ReNcell CX (cell line): ENCODE data around the gene BTBD8.

DNA sequence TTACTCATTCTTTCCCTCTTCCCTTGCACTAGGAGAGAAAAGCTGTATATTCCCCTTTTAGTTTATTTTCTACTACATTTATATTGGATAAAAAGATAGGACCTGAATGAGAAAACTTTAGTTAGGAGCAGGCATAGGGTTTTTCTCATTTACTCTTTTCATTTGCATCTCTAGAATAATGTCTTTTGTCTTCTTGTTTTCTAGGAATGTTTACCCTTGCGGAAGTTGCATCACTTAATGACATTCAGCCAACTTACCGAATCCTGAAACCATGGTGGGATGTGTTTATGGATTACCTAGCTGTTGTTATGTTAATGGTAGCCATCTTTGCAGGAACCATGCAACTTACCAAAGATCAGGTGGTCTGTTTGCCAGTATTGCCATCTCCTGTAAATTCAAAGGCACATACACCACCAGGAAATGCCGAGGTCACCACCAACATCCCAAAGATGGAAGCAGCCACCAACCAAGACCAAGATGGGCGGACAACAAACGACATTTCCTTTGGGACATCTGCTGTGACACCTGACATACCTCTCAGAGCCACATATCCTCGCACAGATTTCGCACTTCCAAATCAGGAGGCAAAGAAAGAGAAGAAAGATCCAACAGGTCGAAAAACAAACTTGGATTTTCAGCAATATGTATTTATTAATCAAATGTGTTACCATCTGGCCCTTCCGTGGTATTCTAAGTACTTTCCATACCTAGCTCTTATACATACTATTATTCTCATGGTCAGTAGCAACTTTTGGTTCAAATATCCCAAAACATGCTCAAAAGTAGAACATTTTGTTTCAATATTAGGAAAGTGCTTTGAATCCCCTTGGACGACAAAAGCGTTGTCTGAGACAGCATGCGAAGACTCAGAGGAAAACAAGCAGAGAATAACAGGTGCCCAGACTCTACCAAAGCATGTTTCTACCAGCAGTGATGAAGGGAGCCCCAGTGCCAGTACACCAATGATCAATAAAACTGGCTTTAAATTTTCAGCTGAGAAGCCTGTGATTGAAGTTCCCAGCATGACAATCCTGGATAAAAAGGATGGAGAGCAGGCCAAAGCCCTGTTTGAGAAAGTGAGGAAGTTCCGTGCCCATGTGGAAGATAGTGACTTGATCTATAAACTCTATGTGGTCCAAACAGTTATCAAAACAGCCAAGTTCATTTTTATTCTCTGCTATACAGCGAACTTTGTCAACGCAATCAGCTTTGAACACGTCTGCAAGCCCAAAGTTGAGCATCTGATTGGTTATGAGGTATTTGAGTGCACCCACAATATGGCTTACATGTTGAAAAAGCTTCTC lies 61.6 kb upstream of the ZNF326 start:
- PRO-cap: no peak

DNA sequence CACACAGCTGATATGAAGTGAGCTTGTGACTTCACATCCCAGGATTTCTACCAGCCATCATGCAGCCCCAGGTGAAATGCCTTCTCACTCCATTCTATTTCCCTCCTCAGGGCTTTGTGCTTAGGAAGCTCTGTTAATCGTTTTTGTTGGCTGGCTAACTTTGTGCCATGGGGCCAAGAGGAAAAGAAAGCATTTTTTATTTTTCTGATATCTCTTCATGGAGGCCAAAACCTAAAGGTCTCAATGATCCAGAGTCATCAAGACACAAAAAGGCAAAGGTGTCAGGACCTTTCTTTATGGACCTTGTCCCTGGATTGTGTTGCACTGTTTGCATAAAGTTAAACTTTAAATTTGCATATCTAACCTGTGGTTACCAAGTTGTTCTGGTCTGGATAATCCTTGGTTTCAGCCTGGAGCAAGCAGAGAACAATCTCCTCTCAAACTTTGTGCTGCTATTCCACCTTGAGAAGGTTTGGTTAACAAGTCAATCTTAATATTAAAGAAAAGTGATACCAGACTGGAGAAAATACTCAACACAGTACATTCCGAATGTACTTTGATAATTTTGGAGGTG lies 44.7 kb upstream of the ZNF326 start:
- PRO-cap: no peak

DNA sequence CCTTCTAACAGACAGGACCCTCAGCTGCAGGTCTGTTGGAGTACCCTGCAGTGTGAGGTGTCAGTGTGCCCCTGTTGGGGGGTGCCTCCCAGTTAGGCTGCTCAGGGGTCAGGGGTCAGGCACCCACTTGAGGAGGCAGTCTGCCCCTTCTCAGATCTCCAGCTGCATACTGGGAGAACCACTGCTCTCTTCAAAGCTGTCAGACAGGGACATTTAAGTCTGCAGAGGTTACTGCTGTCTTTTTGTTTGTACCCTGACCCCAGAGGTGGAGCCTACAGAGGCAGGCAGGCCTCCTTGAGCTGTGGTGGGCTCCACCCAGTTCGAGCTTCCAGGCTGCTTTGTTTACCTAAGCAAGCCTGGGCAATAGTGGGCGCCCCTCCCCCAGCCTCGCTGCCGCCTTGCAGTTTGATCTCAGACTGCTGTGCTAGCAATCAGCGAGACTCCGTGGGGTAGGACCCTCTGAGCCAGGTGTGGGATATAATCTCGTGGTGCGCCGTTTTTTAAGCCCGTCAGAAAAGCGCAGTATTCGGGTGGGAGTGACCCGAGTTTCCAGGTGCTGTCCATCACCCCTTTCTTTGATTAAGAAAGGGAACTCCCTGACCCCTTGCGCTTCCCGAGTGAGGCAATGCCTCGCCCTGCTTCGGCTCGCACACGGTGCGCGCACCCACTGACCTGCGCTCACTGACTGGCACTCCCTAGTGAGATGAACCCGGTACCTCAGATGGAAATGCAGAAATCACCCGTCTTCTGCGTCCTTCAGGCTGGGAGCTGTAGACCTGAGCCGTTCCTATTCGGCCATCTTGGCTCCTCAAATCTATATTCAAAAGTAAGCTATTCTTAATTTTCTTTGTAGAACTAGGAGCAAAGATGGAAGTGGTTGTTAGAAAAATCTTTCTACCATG lies 224.4 kb downstream of the ZNF326 start:
- PRO-cap: no peak

DNA sequence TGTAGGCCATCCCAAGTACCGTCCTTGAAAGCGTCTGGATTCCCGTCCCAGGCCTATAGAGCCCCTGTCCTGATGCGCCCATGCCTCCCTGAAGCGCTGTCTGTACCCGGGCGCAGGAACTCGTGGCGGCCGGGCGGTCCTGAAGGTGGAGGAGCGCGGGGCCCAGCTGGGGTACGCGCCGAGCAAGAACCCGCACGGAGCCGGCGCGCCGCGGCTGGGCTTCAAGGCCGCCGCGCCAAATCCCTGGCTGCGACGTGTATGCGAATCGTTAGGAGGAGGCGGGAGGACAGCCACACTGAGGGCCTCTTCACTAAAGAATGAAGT lies 10.7 kb downstream of the BARHL2 start:
- PRO-cap: no peak

DNA sequence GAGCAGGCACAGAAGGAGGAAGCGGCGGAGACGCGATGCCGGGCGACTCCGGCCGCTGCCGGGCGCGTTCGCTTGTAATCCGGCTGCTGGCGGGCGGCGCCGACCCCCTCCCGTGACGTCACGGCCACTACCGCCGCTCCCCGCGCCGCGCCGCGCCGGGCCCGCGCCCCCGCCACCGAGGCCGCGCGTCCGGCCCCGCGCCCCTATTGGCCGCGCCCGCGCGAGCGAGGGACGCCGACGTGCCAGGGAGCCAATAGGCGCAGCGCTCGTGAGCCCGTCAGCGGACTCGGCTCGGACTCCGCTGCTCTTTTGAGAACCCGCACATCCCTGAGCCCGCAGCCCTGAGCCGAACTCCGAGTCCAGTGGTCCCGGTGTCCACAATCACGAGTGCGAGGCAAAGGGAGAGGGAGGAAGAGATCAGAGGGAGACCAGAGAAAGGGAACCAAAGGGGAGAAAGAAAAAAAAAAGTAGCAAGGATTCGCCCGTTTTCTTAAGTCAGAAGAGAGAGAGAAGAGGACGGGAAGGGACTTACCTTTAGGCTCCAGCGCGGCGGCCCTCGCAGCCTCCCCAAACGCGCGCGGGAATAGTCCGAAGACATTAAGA lies 864 bp upstream of the BARHL2 start:
- PRO-cap: no peak

GRCh38 chr1:91008482-91008976 lies 13.3 kb downstream of the ZNF644 start:
- PRO-cap: no peak

GRCh38 chr1:91091749-91092111 lies 69.9 kb upstream of the ZNF644 start:
- PRO-cap: no peak

GRCh38 chr1:91526159-91526904 lies 25.7 kb downstream of the CDC7 start:
- PRO-cap: no peak

DNA sequence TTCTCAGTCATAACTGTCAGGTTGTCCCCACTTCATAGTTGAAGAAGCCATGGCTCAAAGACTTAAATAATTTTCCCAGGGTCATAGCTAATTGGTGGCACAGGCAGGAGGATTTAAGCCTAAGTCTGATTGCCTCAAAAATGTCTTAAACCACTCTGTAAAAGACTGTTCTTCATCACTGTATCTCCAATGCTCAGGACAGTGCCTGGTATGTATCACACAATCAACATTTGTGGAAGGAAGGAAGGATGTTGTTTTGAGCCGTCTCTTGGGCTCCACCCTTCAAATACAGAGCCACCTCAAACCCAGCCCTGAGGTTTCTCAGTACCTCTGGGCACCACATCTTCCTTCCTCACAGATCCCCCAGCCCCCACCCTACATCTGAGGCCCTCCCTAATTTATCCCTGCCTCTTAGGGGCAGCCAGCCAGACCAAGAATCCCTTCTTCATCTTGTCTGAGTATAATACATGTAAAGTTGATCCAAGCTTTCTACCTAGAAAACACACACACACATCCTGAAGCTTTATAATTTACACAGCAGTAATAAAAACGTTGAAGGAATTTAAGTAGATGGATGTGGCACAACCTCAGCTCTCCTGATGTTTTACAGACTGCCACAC lies 48.4 kb downstream of the CDC7 start:
- PRO-cap: no peak

- PRO-cap: no peak
Observed at GRCh38 chr1:91569327-91570280, 69.0 kb downstream of the CDC7 start.

DNA sequence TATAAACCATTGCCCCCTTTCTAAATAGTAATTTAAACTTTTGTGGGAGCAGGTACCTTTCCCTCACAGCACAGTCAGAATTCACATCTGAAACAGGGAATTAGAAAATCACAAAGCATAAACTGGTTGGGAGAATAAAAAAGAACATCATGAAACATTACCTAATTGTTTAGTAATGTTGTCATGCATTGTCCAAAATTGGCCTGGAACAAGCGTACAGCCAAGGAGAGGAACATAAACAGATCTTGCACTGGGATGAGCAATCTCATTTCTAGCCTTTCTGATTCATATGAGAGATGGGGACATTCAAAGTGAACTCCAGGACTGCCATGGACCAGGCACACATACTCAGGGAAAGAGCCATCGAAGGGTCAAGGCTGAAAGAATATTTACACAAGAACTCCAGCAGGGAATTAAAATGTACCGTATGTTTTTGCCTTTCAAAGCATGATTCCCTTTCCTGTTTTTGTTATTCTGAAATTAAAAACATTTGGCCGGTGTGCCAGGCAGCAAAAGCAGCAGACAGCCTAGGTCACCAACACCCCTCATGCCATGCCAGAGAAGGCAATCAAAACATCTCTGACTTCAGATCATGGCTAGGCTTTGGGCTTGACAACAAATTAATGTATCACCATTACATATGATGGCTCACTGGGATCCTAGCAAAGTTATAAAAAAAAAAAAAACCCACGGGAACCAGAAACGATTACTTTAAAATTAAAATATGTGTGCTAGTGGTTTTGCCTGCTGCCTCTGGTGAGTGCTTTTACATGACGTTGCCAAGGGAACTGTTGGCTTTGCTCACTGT lies 159.9 kb downstream of the TGFBR3 start:
- PRO-cap: no peak

DNA sequence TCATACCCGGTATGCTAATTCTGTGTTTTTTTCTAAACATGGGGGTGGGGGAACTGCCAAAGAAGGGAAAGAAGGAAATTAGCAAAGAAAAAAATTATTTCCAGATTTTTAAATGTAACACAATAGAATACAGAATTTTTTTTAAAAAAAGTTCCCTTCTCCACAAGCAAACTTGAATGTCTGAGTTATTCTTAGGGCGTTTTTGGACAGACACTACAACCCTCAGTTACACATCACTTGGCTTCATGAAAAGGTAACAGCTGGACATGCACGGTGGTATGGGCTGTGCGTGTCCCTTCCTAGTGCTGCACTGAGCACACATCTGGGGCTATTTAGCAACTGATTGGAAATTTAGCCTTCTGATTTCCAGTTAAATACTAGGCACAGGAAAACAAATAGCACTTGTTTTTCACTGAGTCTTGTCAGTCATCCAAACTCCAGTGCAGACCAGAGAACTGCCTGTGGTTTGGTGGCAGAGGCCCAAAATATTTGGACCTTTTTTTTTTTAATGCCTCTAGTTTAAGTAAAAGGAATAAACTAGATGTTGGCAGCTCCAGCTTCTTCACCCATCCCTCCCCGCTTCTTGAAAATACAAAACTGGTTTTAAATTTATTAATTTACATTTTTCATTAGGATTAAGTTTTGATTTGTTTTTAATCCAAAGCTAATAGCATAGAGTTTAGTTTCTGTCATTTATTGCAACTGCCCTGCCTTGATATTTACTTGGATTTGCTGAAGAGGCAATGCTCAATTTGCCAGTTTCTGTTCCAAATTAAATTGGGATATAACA lies 134.6 kb downstream of the TGFBR3 start:
- PRO-cap: no peak

GRCh38 chr1:91757832-91758086 lies 128.2 kb downstream of the TGFBR3 start:
- PRO-cap: no peak

GRCh38 chr1:91816978-91818027 lies 68.6 kb downstream of the TGFBR3 start:
- PRO-cap: no peak

GRCh38 chr1:91828496-91829279 lies 57.3 kb downstream of the TGFBR3 start:
- PRO-cap: no peak

GRCh38 chr1:91846403-91847276 lies 39.3 kb downstream of the TGFBR3 start:
- PRO-cap: no peak

- PRO-cap: no peak
Observed at GRCh38 chr1:91850653-91851672, 35.0 kb downstream of the TGFBR3 start.

DNA sequence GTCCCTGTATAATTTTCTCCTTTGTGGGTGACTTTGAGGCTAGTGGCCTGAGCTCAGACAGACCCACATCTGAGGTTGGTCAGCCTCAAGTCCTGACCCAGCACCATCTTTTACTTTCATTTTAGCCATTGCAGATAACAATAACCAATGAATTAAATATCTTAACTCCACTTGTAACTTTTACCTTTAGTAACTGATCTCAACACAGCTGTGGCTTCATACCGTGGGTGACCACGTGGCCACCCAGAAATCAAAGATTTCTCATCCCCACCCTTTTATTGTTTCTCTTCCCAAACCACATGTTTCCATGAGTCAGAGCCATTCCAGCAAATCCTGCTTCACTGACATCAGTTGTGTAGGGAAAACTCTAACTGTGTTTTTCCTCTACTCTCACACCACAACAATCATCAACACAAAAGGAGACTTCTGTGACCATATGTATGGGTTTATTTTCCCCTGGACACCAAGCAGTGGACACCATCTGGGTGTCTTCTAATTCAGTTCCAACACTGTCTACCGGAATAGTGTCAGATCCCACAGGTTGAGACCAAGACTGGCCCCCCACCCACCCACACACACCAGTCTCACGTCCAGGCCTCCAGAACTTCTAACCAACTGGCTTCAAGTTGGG lies 25.0 kb upstream of the BRDT start:
- PRO-cap: no peak

- PRO-cap: no peak
Observed at GRCh38 chr1:91948278-91948942, 791 bp upstream of the BRDT start.

DNA sequence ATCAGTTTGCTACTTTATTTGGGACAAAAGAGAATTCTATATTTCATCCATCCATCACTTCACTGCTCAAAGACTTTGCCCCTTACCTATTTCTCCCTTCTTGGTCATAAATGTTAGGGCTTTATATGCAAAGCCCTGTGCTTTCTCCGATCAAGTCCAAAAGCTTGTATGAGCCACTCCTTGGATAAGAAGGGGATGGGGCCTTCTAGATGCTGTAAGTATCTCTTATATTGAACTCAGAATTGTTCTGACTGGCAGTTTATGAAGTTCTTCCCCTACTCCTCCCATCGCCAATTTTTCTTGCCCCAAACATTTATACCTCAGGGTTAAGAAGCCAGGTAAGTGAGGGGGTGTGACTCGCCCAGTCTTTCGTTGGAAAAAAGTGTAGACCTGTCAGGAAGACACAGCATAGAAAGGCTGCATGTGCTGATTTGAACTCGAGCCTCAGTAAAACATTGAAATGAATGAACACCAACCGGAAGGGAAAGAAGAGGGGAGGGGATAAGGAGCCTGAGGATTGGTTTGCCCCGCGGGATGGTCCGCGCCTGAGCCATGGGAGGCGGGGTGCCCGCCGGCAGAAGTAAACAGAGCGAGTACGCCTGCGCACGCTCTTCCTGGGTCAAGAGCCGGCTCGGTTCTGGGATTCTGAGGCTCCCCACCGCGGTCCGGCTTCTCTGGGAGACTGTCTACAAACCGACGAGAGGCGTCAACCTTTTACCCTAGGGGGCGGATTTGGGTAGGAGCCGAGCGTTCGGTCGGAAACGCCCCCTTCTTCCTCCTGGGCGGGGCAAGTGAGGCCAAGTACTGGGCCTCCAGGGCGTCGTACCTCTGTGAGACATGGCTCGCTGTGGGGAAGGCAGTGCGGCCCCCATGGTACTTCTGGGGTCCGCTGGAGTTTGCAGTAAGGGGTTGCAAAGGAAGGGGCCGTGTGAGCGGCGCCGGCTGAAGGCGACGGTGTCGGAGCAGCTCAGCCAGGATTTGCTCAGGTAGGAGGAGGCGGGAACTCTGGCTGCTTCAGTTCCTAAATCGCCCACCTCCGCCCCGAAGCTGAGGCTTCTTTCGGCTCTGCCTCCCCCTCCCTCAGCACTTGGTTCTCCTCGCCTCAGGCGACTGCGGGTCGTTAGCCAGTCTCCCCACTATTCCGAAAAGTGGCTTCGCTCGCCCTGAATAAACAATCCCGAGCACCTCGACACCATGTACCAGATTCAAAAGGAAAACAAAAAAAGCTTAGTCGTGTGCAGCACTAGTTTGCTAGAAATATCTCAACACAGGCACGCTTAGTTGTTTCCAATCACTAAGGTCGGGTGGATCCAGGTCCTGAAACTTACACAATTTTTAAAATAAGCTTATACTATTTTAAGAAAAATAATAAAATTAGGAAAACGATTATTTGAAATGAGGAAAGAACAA lies at the start of gene BTBD8:
Gene BTBD8, plus strand, starts transcription at position 611 of the 1,410 bp plus-strand sequence.
- PRO-cap: bidirectional peak, plus-strand start at position 628 of the sequence, minus-strand start at position 482 of the sequence; unidirectional peak, plus-strand start at position 837 of the sequence; unidirectional peak, plus-strand start at position 1,092 of the sequence